Colonic mucosa (tissue), 1 donor: ENCODE measurements around the gene EMC4.

DNA sequence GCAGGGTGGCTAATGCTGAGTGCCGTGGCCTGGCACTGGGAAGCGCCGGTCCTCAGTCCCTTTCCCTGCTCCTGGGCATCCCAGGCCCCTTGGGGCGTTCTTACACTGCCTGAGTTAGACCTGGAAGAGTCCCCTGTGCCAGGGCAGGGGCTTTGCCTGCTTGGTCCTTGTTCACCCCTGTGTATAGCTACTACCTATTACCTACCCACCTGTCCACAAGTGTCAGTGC is 110.0 kb upstream of the KLF13 start:
- PRO-cap: no peak

GRCh38 chr15:31235979-31236227 is 90.7 kb upstream of the KLF13 start:
- PRO-cap: no peak

GRCh38 chr15:31301205-31301784 is 25.3 kb upstream of the KLF13 start:
- PRO-cap: no peak

DNA sequence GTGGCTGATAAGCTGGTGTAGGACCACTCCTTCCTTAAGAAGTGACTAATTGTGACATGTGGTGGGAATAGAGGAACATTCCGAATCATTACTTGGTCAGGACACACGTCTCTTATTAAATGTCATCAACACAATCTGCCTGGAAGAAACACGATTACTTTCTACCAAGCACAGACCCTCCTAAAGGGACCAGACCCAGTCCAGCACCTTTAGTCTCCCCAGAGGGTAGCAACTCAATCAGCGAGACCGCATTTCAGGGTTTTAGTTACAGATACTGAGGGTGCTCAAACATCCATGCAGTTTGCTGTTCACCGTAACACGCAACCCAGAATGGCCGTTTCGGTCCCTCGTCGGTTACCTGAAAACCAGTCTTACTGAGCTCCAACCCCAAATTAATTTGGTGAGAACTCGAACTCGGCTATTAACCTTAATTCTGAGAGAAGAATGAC is 1.6 kb upstream of the KLF13 start:
- PRO-cap: no peak

- PRO-cap: no peak
Observed at GRCh38 chr15:31327546-31327742, 809 bp downstream of the KLF13 start.

DNA sequence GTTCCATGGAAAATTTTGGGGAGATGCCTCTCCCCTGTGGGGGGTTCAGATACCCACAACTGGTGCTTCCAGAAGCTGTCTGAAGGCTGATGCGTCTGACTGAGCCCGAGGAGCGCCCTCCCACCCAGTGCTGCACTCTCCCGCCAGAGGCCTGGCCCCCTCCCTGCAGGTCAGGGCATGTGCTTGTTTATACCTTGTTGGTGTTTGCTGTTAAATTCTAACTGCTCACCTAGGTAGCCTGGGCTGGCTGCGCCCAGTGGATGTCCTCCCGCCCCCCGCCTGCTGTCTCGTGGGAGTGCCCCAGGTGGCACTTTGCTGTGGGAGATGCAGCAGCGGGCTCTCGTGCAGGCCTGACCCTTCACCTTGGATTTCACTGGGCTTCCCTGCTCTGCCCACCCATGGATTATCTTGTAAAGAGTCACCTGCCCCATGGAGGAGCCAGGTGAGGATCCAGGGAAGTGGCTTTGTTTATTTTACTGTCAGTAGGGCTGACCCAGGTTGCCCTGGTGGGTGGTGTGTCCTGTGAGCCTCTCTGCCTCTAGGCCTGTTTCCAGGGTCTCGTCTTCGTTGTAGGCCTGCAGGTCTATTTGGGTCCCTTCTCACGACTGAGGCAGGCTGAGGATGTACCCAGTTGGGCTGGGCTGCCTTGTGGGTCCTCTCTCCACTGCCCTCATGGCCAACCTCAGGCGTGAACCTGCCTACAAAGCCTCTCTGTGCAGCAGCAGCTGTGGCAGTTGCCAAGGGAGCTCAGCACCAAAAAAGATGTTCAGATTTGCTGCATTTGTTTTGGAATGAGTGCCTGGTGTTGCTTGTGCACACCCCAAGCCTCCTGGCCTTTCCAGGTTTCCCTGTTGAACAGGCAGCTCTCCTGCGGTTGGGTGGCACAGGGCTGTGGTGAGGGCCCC is 13.2 kb downstream of the KLF13 start:
- PRO-cap: no peak

- PRO-cap: no peak
Observed at GRCh38 chr15:31373049-31373689, 46.5 kb downstream of the KLF13 start.

DNA sequence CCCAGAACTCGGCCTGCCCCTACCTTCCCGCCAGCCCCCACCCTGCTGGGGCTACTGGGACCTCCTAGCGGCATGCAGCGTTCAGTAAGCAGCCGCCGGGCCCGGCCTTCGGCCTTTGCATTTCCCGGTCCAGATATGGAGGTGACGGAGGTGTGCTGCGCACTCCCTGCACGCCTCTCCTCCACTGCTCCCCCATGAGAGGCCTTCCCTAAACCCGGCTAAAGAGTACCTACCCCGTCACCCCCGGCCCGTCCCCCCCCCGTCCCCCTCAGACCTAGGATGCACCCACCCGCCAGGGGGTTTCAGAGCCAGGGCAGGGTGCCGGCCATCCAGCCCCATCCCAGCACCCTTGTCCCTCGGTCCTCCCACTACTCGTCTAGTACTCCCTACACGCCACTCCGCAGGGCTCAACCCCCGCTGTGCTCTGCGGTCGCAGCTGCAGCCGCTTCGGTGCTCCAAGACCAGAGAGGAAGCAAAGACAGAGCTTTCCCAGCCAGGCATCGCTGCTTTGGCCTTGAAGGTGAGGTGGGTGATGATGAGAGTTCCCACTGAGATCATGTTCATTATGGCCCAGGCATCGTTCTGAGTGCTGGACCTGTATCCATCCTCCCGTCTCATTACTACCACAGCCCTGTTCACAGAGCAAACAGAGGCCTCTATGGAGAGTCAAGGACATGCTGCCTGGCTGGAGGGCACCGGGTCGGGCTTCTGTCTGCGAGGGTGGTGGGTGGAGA is 66.7 kb downstream of the KLF13 start:
- PRO-cap: no peak

DNA sequence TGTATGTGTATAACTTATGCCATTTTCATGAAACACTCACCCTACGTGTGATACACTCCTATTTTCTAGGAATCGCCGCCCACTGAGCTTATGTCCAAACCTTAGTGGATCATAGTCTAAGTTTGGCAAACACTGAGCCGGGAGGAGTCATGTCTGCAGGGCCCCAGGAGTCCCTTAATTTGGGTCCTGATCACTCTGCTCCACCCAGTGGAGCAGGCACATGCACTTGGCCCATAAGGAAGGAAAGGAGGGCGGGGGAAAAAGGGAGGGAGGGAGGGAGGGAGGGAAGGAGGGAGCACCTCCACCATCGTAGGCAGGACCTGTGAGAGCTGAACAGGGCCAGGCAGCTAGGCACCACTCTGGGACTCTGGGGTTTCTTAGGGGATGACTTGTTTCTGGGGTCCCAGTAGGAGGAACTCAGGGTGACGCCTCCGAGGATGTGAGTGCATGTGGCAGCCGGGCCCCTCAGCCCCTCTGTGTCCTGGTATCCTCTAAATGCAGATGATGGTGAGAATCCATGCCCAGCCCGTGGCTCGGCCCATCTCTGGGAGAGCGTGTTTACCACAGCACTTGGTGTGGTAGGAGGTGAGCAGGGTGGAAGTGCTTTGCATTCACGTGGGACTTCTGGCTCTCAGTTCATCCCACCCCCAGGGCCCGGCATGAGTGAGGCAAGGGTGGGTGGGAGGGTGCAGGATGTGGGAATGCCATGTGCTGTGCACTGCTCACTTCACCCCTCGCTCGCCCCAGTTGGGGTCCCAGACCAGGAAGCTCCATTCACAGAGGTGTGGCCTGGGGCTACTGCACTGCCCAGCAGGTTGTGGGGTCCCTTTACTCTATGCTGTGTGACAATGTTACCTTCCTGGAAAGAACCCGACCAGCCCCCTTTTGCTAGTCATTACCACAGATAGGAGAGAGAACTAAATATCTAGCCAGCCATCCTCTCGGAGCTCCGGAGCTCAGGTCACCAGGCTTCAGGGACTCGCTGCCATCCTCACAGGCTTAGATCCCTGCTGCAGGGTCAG is 109.6 kb downstream of the KLF13 start:
- PRO-cap: no peak

GRCh38 chr15:31440524-31441353 is 114.1 kb downstream of the KLF13 start:
- PRO-cap: bidirectional peak, plus-strand start at chr15:31441039, minus-strand start at chr15:31440892; bidirectional peak, plus-strand start at chr15:31441193, minus-strand start at chr15:31441116

DNA sequence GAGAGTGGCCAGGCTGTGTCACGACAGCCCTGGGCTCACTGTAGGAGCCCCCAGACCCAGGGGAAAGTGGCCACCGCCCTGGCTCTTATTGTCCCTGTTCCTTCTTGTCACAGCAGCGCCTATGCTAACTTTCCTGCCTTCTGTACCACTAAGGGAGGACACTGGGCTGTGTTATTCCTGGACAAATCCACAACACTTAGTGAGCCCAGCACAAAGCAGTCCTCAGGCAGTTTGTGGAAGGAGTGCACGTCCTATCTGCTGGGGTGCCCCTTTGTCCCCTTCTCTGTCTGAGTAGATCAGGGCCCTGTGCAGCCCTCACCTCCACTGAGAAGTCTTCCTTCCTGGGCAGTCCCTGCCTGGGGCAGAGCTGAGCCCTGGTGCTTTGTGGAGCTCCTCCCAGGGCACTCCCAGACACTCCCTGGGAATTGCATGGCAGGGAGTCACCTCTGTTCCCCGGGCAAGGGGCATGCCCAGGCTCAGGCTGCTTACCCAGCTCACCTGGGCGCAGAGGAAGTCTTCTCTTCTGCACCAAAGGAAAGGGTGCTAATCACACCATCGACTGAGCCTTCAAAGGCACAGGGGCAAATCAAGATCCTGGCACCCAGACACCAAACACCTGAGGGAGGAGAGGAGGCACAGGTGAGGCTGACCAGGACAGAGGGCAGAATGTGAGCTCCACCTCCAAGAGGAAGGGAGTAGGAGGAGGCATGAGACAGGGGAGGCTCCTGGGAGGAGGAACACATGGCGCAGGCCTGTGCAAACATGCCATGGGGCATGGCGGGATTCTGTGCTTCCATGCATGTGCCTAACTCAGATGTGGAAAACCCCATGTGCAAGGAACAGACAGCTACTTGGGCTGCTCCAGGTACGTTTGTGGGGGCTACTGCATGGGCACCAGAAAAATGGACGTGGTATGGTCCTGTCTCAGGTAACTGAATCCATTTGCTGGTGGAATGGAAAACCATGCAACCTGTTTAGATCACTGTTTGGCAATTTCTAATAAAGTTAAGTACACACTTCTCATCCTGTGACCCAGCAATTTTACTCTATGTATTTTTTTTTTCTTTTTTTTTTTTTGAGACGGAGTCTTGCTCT is 138.8 kb downstream of the KLF13 start:
- PRO-cap: bidirectional peak, plus-strand start at position 438 of the sequence, minus-strand start at position 343 of the sequence; bidirectional peak, plus-strand start at position 755 of the sequence, minus-strand start at position 668 of the sequence

- PRO-cap: no peak
Observed at GRCh38 chr15:31871288-31871487, 715 bp upstream of the OTUD7A start.

DNA sequence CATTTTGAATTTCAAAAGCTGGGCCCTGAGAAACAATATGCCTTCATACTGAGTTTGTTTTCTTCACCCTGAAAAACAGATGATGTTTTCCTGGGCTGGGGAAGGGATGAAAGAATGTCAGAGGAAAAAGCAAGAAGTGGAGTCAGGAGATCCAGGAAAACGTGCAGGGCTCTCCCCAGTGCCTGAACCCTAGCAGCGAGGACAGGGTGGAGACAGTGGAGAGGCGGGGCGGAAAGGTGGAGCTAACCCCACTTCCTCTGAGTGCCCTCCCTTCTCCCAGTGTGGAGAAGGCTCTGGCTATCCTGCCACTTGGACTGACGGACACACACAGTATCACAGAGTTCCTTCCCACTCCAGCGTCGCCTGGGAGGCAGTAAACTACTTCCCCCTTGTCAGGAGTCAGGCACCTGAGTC is 34.5 kb upstream of the OTUD7A start:
- PRO-cap: bidirectional peak, plus-strand start at position 308 of the sequence, minus-strand start at position 191 of the sequence

DNA sequence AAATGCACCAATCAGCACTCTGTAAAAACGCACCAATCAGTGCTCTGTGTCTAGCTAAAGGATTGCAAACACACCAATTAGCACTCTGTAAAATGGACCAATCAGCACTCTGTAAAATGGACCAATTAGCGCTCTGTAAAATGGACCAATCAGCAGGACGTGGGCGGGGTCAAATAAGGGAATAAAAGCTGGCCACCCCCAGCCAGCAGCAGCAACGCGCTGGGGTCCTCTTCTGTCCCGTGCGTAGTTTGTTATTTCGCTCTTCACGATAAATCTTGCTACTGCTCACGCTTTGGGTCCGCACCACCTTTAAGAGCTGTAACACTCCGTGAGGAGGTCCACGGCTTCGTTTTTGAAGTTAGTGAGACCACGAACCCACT is 52.7 kb upstream of the OTUD7A start:
- PRO-cap: no peak

DNA sequence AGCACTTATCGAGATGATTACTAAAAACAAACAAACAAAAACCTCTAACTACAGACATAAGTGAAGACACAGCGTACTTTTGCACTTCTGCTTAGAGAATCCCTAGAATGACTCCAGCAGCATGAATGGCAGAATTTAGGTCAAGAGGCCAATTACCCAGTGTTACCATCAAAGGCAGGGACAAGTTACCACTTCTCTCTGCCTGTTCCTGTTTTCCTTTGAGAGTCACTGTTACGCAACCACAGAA is 42.1 kb downstream of the FMN1 start:
- PRO-cap: unidirectional peak, minus-strand start at position 101 of the sequence

- PRO-cap: no peak
Observed at GRCh38 chr15:33242018-33242566, 47.6 kb upstream of the FMN1 start.

GRCh38 chr15:33998367-33999142 is 30.3 kb downstream of the CHRM5 start:
- PRO-cap: no peak

- PRO-cap: bidirectional peak, plus-strand start at chr15:34225027, minus-strand start at chr15:34224969
Observed at GRCh38 chr15:34224750-34225146, at the start of gene EMC4. Gene EMC4, plus strand, starts transcription at chr15:34225016.

DNA sequence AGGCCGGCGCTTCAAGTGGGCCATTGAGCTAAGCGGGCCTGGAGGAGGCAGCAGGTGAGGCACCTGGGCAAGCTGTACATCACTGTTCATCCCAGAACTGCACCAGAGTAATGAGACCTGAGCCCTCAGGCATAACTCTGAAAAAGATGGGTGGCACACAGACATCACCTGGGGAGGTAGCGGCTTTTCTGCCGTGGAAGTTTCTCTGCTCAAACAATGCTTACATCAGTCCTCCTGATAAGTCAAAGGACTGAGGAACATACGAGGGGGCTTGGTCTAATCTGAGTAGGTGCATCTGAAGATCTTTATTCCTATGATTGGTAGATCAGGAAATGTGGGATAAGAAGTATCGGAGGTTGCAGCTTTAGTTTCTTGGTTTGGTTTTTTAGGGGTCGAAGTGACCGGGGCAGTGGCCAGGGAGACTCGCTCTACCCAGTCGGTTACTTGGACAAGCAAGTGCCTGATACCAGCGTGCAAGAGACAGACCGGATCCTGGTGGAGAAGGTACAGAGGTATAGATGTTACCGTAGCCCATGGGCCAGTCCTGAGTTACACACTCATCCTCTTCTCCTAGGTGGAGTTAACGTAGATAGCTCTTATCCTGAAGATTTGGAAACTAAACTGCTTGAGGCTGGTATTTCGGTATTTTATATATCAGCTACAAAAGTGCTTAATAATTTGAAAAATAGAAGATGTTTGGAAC is 482 bp downstream of the EMC4 start:
- PRO-cap: no peak

- PRO-cap: no peak
Observed at GRCh38 chr15:34333886-34334689, 3.5 kb downstream of the SLC12A6 start.